Epidermal melanocyte (primary cell): ENCODE measurements around a stretch of chr13.

DNA sequence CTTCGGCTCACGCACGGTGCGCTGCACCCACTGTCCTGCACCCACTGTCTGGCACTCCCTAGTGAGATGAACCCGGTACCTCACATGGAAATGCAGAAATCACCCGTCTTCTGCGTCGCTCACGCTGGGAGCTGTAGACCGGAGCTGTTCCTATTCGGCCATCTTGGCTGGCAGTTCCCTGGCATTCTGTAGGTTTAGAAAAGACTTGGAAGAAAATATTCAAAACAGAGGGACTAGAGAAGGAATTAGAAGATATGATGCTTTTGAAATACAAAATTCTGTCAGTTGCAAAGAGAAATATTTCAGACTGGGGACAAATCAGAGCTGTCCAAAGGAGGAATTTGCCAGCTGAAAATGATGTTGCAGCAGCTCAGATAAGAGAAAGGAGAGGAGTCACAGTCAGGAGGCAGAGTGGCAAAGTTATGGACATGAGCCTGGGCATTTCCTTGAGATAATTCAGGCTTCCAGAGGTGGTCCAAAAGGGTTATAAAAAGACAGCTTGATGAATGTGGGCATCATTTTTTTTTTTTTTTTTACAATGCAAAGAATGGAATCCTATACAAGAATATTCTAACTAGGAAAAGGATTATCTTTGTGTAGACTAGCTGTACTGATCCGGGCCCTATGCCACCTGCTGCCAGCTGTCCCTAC is 31.9 kb upstream of the CBY2 start:
- RRBS, result no CpG with 5 or more reads among the region's 12 CpGs

DNA sequence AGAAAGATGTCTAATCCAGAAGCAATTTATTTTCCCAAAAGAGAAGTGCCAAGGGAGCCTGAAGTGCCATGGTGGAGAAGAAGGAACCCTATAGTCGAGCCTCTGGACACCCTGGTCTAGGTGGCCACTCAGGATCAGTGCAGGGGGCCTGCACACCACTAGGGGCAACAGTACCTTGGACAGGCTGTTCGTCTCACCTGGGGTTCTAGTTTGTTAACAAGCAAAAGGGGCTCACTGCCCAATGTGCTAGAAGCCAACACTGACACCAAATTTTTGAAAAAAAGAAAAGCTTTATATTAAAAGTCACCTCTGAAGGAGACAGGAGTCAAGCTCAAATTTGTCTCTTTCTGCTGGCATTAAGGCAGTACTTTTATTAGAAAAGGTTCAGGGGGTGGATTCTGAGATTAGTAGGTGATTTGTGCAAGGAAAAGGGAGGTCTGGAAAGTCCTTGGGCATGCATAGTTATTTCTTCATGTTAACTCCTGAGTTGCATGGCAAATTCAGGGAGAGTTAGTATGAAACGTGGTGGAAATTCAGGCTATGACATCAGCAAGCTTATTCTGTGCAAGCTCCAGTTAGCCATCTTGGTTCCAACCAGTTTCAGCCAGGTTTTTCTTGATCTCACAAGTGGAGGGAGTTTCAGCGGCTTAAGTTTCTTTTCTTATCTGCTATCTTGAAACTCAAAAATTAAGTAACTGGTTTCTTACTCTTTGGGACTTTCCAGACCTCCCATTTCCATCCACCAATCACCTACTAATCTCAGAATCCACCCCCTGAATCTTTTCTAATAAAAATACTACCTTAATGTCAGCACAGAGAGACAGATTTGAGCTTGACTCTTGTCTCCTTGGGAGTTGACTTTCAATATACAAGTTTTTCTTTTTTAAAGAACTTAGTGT is 843 bp upstream of the CBY2 start:
- RRBS, result no CpG with 5 or more reads among the region's 4 CpGs

DNA sequence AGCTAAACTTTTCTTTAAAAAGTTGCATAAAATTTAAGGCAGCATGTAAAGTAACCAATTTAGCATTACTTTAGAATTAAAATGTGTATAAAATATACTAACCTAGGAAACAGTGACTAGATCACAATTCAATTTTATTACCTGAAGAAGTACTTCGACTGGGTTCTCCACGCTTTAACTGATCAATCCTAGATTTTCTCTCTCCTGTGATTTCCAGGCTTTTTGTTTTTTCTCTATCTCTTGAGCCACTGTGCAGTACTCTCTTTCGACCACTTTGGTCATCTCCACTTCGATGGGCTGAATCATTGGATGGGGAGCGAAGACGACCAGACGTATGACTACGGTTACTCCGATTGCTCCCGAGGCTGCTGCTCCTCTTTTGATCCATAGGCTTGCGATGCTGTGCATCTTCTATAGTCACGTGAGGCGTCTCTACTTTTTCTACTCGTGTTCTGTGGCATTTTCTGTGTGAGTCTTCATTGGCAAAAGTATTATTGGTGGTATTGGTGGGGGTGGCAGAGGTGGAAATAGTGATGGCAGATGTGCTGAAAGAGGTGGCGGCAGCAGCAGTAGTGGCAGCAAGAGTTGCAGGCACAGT is 83.8 kb downstream of the ZC3H13 start:
- RRBS, result no CpG with 5 or more reads among the region's 15 CpGs

DNA sequence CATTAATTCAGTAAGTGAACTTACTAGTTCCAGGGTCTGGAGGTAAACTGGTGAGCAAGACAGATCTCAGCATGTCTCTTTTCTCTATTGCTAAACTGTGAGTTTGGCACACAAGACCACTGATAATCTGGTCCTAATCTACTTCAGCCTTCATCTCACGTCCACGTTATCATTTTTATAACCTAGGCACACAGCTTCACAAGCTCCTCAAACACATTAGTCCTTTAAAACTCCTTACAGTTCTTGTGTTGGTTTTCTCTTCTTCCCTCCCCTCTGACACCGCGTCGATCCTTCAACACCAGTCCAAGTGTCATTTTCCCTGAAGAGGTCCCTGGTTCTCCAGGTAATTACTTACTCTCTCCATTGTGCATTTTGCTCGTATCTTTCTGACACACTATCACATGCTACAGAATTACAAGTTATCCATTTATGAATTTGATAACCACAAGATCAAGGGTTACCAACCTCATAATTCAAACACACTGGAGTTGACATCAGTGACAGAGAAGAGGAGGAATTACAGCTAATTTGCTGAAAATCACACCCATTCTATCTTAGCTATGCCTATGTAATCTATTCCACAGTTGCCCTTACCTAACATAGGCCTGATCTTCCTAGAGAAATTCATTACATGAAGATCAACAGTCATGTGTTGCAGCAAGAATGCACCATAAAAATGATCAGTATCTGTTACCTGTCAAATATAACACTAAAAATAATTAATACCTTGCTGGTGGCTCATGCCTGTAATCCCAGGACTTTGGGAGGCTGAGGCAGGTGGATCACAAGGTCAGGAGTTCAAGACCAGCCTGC is 14.3 kb downstream of the ZC3H13 start:
- RRBS, result no CpG with 5 or more reads among the region's 6 CpGs

DNA sequence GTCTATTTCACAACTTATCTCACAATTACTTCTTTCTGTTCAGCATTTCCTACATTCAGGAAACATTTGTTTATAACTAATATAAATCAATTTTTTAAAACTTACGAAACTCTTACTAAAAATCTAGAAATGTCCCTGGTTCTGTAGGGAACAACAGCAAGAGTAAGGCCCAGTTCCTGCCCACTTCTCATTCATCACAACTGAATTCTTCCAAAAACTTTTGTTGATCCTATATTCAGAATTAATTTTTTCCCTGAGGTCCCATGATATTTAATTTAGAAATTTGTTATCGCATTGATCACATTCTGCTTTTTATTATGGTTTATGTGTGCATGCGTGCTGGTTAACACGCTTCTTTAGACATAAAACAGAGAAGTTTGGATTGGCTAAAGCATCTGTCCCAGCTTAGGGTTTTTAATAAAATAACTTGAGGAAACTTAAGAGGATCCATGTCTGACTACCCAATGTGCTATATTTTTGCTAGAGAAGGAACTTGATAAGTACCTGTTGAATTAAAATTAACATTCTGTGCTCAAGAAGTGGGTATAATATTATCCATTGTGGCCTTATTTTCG is 18.8 kb upstream of the CPB2 start:
- RRBS, result no CpG with 5 or more reads among the region's 5 CpGs

DNA sequence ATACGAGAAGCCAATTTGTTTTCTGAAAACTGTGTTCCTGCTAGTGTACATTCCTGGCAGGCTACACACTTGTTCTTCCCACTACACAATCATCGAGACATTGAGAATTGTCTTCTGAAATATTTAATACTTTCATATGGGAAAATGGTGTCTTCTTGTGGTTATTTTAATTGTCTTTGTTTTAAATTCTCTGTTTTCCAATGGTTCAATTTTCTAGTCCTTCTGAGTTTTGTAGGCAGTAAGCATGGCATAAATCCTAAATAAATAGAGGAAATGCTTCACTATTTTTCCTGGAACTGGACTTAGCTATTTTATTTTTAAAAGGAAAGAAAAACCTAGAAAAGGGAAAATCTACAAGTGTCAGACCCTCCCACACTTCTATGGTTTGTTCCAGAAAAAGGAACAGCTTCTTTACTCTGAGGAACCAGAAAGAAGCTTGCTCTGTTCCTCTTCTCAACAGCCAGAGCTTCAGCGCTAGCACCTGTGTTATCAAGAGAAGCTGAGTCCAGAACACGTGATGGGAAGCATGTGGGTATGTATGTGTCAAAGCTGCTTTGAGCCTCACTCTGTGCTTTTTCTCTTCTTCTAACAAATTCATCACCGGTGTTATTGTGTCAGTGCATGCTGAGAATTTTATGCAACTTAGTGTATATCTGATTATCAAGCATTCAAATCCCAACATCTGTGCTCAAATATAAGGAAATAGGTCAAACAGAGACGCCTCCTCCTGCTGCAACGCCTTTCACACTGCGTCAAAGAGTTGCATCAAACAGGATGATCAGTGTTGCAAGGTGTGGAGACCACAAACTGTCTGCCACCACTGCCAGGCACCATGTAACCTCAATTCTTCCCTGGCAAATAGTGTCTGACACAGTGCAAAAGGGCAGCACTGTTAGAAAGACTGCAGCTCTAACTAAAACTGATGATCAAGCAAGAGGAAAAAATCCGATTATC is 83.7 kb downstream of the LRRC63 start:
- RRBS, result no CpG with 5 or more reads among the region's 9 CpGs

DNA sequence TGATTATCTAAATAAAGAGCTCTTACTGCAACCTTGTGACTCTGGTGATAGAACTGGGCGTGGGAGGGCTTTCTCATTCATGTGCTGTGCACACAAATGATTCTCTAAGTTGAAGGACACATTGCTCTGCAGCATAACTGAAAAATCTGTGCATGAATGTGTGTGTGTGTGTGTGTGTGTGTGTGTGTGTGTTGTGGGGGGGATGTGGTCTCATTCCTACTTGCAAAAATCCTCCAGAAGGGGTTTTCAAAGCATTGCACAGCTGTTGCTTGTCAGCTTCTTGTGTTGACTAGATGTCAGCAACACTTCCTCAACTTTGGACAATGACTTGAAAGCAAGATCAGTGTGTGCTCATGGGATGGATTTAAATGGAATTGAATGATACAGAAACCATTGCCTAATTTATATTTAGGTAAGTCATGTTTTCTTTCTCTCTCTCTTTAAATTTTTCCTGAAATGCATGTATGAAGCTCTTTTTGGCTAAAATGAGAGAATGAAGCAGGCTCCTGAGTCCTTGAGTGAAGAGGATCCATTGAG is 22.5 kb downstream of the LRCH1 start:
- RRBS, result no CpG with 5 or more reads among the region's 1 CpG

DNA sequence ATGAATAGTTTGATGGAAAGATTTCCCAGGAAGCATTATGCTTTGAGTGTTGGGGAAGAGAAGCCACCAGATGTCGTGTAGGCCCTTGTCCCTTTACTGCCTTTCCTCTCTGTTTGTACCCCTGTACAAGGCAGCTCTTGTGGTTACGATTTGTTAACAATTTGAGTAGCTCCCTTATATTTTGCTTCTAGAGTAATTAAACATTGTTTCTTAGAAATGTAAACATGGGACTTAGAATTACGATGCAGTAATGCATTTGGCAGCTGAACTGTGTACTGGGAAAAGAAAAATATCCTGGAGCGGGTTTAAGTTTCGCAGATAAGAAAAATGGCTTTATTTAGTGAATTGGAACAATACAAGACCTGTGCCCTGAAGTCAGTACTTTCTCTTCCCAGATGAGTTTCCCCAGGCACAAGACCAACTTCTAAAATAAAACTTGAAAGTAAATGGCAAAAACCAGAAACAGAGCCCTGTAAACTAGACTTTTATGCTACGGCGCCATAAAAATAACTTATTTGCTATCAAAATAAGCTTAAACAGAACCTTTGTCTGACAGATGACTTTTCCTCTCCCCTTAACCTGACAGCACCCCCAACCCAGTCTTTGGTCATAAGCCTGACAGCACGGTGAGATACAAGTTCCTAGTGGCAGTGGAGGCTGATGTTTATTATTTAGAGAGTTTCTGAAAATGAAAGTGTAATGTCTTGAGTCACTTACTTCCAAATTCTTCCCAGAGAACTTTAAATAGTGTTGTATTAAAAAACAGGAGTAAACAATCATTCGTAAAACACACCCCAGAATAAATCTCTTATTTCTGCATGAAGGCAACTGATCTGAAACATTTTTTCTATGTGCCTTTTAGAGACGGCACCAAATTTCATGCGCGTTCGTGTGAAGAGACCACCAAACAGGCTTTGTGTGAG is 63.1 kb downstream of the LRCH1 start:
- RRBS, result no CpG with 5 or more reads among the region's 13 CpGs

GRCh38 chr13:46679281-46680524 is 117.3 kb downstream of the ESD start:
- RRBS, result no CpG with 5 or more reads among the region's 14 CpGs

DNA sequence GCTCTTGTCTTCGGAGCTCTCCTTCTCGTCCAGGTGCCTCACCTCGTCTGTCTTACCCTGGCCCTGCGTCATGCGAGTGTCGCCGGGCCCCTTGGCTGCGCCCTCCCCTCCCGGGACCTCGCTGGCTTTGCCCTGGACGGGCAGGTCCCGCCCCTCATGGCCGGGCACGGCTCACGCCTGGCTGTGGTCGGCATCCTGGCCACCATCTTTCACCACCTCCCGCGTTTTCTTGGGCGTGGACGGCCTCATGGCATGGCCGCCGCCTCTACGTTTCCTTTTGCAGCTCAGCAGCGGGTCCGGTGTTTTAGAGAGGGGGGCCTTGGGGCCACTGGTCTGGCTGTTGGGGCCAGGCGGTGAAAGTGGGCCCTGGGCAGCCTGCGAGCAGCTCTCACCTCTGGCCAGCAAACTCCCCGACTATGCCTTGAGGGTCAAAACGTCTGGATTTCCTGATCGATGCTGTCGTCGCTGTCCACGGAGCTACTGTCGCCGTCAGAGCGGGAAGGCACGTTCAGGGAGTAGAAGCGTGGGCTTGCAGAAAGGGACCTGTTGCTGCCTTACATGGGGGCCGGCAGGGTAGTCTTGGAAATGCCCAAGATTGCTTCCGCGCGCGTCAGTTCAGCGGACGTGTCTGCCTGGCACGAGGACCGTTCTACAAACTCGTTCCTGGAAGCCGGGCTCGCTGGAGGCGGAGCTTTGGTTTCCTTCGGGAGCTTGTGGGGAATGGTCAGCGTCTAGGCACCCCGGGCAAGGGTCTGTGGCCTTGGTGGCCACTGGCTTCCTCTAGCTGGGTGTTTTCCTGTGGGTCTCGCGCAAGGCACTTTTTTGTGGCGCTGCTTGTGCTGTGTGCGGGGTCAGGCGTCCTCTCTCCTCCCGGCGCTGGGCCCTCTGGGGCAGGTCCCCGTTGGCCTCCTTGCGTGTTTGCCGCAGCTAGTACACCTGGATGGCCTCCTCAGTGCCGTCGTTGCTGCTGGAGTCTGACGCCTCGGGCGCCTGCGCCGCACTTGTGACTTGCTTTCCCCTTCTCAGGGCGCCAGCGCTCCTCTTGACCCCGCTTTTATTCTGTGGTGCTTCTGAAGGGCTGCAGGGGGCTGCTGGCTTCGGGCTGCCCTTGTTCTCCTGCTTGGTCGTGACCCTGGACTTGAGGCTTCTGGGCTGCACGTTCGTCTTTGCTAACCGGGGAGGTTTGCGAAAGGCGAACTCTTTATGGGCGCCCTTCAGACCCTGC is 15.3 kb downstream of the RB1 start:
- RRBS, result 58% methylated on average over 11 of the region's 82 CpGs

GRCh38 chr13:48359927-48360484 is 52.9 kb downstream of the LPAR6 start:
- RRBS, result no CpG with 5 or more reads among the region's 1 CpG

GRCh38 chr13:48418084-48418796 is 5.3 kb upstream of the LPAR6 start:
- RRBS, result no CpG with 5 or more reads among the region's 4 CpGs

GRCh38 chr13:48437421-48438052 is 24.6 kb upstream of the LPAR6 start:
- RRBS, result no CpG with 5 or more reads among the region's 3 CpGs

DNA sequence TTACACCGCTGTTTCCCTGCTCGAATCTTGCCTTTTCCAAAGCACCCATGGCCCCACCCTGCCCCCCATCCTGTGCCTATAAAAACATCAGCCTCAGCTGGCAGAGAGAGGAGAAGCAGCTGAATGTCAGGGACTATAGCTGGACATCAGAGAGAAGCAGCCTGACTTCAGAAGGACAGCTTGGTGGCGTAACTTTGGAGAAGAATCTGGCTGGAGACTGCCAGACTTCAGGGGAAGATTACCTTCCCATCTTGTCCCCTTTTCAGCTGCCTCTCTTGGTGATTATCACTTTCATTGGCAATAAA is 9.3 kb upstream of the RCBTB2 start:
- RRBS, result no CpG with 5 or more reads among the region's 3 CpGs

GRCh38 chr13:48573367-48573592 is 40.4 kb upstream of the RCBTB2 start:
- RRBS, result no CpG with 5 or more reads among the region's 4 CpGs

DNA sequence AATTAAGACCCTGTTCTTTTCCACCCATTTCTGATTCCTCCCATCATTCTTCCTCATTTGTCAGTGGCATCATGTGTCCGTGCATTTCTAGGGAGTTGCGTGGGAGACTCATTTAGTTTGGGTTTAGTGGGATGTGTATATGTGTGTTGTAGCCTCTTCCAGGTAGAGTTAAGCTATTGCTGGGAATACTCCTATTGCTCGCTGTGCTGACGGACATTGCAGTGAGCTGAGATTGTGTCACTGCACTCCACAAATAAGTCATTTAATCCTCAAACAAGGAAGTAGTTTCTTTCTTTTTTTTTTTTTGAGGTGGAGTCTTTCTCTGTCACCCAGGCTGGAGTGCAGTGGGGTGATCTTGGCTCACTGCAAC is 42.2 kb upstream of the RCBTB2 start:
- RRBS, result no CpG with 5 or more reads among the region's 4 CpGs

GRCh38 chr13:48596036-48596491 is 57.7 kb upstream of the CYSLTR2 start:
- RRBS, result no CpG with 5 or more reads among the region's 4 CpGs

DNA sequence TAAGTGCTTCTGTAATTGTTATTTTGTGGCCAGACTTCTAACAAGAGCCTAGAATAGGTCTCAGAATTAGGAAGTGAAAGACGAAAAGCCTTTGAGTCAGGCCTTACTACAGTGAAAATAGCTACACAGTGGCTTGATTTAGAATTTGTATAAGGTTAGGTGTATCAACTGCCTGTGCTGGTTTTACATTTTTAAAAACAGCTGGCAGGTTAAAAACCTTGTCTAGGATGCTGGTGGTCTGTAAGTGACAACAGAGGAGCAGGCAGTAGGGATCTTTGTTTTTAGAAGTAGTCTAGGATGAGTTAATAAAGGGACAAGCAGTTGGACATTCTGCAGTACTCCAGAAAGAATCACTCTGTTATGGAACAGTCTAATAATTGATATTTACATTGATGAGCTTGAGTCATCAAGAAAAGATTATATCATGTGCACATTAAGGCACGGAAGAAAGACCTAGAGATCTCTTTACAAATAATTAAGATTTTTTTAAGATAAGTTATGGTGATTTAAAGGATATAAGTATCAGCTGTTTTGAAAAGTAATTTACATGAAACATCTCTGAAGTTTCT is 4.5 kb downstream of the FNDC3A start:
- RRBS, result no CpG with 5 or more reads among the region's 2 CpGs

GRCh38 chr13:49107340-49108110 is 112.6 kb upstream of the MLNR start:
- RRBS, result no CpG with 5 or more reads among the region's 4 CpGs

- RRBS, result no CpG with 5 or more reads among the region's 4 CpGs
Measured at GRCh38 chr13:49113006-49113453, 107.1 kb upstream of the MLNR start.